Mammary microvascular endothelial cell (primary cell): ENCODE measurements around the gene H2AZ2.

- RAMPAGE, long total RNA = no peak
Measured at GRCh38 chr7:44636270-44636692, 29.9 kb downstream of the OGDH start.

DNA sequence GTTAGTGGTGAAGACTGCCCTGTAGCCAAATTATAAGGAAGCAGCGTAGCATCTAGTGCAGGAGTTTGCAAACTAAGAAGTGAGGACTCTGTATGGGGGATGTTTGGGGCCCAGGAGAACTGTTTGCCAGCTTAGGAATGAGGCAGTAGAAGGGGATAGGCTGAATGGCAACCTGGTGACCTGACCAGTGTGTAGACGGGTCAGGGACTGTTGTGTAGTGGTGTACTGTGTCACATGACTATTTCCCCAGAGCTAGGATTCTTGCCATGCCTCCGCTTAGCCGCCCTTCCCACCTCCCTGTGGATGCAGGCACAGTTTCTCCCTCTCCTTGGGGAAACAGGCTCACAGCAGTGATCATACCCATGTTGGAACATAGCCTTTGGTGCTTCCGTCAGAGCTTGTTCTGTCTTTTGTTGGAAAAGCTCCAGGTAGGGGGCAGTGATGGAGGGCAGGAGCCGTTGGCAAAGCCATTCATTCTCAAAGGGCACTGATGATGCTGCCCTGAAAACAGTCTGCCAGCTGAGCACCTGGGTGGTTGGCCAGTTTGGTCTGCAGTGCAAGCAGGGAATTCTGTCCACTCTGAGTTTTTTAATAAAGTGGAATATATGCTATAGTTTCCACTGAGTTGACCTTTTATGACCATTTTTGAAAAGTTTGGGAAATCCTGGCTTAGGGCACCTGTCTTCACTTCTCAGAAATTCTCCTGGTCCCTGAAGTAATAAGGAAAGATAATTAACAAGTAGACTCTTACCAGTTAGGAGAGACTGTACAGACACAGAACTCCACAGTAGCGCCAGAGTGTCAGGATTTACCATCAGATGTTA, 44.4 kb downstream of the OGDH start:
- RAMPAGE, long total RNA = no peak

DNA sequence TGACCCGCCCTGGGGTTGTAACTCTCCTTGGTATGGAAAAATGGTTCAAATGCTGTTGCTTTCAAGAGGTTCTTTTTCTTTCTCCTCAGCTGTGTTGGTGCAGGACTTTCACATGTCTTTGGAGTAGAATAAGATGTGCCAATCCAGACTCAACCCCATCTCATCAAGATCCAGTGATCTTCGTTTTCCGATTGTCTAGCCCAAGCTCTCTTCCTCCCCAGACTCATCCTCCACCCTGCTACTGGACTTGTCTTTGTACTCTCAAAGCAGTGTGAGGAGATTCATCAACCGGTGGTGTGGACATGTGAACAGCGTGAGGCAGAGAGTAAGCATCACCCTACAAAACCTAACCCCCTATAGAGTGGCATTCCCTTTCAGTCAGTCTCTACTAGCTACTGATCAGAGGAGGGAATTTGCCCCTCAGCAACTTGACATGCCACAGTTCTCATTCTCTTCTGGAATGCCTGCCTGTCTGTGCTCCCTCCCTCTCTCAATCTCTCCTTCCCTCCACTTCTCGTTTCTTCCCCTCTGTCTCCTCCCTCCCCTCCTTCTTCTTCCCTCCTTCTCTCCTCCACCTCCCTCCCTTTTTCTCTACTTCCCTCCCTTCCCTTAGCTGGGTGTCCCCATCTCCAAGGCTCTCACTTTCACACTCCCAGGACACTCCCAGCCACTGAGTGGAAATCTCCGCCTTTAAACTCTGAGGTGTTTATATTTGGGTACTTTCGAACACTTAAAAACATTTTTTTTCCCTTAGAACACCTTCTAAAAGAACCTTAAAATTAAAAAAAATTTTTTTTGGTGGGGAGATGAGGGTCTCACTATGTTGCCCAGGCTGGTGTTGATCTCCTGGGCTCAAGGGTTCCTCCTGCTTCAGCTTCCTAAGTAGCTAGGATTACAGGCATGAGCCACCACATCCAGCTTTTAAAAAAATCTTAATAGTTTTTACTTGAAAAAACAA, 24.6 kb downstream of the H2AZ2 start:
- RAMPAGE, long total RNA = no peak

DNA sequence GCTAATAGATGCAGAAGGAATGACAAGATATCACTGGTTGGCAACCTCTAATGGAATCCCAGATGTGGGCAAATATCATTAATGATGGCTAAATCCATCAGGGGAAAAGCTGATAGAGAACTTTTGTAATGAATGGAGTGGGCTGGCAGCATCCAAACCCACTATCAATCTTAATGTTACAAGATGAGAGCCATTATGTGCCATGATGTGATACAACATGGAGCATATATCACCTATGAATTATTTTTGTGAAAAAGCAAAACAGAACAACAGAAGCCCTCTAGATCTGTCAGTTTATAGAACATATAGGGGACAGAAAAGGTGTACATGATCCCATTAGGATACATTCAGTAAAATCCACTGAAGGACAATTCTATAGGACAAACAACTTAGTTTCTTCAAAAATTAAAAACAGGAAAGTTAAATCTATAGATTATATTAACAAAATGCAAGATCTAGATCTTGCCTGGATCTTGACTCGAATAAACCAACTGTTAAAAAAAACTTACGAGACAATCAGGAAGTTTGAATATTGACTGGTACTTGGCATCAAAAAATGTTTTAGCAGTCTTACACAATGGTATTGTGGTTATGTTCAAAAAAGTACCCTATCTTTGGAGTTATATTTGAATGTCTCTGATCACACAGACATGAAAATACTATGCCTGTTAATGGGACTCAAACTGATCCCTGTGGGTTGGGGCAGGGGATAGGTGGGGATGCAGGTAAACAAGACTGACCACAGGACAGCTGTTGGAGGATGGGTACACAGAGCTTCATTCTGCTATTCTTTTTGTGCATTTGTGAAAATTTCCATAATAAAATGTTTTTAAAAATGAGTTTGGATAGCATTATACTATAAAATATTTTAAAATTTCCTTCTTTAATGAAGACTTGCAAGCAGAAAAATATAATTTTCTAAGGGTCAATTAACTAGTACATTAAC, 15.9 kb downstream of the H2AZ2 start:
- RAMPAGE, long total RNA = no peak

GRCh38 chr7:44834013-44834823, 13.7 kb downstream of the H2AZ2 start:
- RAMPAGE, long total RNA = no peak

- RAMPAGE, long total RNA = no peak
Measured at GRCh38 chr7:44847107-44848250, at the start of gene H2AZ2. Gene H2AZ2 (minus strand): TSS chr7:44848087.

DNA sequence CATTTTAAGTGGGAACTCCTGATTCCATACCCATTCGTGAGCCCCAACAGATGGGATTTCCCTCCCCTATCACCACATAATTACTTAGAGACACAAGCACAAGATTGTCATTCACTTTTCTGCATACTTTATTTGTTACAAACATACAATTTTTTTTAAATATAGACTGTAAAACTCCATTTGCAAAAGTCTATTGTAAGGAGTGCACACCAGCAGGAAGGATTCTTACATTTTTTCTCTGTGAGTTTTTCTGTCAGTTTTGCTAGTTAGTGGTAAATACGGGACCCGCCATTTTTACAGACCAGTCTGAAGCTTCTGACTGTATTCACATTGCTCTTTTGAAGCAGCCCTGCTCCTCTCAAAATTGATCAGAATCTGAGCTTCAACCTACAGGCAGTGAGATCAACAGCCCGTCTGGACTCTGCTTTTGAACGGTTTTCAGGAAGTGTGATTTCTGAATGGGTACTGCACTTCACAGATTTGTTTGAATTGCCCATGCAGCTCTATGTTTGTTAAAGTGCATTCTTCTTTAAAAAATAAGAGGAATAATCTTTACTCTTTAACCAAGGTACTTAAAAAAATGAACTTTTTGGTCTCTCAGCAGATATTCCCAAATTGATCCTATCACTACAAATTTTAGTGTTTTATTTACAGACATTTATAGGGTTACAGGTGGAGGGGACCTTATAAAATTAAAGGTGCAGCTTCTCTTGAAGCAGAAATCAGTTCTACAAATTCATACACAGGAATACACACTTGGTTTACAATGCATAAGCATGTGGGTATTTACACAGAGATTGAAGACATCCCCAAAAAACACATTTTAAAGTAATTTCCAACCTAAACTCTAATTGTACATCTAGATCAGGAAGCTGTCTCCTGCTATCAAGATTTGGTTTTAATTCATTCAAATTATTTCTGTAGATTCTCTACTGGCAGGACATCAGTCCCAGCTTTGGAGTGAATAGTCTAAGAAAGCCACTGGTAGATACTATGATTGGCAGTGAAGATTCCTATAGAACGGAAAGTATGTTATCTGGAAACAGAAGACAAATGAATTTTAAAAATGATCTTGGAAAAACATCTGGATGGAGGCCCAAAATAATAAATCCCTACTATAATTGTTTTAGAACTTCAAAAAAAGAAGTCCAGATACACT, 8.8 kb downstream of the PURB start:
- RAMPAGE, long total RNA = no peak

- RAMPAGE, long total RNA = no peak
Measured at GRCh38 chr7:44883429-44884067, 1.8 kb downstream of the PURB start.

DNA sequence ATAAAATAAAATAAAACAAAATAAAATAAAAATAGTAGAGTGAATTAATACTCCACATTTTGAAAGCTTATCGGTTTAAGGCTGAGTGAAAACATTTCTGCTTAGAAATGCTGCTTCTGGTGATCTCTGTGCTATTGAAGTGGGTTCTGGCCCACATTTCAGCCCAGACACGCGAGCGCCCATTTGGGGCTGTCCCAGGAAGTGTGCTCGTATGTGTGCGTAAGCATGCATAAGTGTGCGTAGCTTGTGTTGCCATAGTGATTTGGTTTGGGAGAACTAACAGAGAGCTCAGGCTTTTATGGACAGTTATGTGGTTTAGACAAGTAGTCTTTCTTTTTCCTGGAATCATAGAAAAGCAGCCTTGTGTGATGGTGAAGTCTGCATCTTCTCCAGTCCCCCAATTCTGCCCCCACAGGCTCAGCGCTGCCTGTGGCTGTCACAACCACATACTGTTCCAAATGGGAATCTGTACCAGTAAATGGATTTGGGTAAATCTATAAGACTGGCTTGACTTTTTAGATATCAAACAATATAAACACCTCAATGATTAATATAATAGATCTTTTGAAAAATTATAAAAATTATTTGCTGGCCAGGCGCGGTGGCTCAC, 29.8 kb upstream of the PURB start:
- RAMPAGE, long total RNA = no peak

- RAMPAGE, long total RNA = no peak
Measured at GRCh38 chr7:44921517-44922181, 36.3 kb upstream of the PURB start.

DNA sequence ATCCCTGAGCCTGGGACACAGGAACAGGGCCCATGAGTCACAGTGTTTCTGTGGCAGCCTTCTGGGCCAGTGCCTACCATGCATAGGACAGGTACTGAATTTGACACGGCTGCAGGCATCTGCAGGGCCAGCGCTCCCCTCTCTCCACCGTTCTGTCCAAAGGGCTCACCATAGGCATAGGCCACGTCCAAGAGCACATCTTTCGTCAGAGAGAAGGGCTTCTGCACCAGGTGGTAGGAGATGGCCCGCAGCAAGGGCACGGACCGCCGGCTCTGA, 7.2 kb downstream of the TBRG4 start:
- RAMPAGE, long total RNA = no peak

DNA sequence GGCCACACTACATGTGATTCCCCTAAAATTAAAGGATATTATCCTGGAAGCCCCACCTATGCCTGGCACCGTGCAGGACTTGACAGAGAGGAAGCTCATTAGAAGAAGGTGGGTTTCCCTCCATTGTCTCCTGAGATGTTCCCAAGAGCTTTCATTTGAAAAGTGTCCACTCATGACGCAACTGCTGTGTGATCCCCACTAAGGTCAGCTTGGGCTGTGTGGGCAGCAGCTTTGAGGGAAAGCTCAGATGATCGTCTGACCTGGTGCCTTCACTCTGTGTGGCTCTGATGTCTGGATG, 53.5 kb downstream of the RAMP3 start:
- RAMPAGE, long total RNA = no peak

GRCh38 chr7:45720467-45720913, 146.3 kb downstream of the ADCY1 start:
- RAMPAGE, long total RNA = no peak

DNA sequence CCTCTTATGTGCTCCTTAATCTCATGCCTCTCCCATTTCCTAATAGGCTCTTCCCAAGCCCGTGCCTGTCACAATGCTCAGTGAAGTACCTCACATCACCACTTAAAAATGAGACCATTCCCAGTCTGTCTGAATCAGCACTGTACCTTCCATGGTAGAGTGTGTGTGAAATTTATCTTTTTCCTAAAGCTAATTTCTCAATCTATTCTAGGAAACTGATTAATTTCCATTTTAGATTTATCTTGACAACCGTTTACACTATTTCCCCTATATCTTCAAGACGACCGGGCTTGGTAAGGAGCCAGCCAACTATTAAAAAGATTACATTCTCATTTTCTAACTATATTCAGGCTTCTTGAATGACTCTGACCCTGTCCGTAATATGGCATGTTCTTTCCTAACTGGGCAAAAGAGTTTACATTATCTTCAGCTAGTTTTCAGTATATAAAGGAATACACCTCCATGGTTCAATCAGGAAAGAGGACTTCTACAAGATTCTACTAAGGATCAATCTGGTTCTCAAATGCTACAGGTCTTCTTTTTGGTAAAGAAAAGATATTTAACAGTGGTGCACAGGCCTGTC, 110.1 kb downstream of the CCDC201 start:
- RAMPAGE, long total RNA = no peak

- RAMPAGE, long total RNA = no peak
Measured at GRCh38 chr7:45891792-45892344, 3.6 kb downstream of the IGFBP1 start.

DNA sequence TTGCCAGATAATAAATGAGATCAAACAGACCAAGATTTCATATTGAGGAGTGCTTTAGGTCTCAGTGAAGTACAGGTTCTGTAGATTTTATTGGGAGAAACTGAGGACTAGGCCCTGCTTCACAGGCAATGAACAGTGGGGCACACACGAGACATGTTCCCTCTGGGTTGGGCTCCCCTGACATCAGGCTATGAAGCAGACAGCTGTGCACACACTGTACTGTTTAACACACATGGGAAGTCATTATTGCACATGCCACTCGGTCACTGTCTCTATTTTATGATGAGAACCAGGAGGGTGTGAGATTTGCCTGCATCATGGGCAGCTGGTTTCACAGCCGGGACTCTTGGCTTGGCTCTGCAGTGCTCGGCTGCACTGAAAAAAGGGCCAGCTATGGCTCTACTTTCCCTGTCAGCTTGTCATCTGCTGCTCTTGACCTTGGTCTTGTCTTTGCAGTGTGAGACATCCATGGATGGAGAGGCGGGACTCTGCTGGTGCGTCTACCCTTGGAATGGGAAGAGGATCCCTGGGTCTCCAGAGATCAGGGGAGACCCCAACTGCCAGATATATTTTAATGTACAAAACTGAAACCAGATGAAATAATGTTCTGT, 4.3 kb downstream of the IGFBP1 start:
- RAMPAGE, long total RNA = no peak

- RAMPAGE, long total RNA = no peak
Measured at GRCh38 chr7:45912462-45912844, 8.6 kb downstream of the IGFBP3 start.

DNA sequence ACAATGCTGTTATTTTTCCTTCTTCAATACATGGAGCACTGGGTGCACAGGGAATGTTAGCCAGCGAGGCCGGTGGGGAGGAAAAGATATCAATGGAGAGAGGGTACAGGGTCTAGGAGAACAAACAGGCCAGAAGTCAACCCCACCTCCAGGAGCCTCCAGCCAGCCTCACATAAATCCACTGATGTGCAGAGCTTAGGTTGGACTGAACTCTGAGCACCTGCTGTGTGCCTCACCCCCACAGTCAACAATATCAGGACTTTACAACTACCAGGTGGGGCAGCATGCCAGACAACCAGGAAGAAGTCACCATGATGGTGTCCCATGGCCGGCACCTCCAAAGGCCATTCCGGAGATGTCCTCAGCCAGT, 390.2 kb downstream of the TNS3 start:
- RAMPAGE, long total RNA = no peak

DNA sequence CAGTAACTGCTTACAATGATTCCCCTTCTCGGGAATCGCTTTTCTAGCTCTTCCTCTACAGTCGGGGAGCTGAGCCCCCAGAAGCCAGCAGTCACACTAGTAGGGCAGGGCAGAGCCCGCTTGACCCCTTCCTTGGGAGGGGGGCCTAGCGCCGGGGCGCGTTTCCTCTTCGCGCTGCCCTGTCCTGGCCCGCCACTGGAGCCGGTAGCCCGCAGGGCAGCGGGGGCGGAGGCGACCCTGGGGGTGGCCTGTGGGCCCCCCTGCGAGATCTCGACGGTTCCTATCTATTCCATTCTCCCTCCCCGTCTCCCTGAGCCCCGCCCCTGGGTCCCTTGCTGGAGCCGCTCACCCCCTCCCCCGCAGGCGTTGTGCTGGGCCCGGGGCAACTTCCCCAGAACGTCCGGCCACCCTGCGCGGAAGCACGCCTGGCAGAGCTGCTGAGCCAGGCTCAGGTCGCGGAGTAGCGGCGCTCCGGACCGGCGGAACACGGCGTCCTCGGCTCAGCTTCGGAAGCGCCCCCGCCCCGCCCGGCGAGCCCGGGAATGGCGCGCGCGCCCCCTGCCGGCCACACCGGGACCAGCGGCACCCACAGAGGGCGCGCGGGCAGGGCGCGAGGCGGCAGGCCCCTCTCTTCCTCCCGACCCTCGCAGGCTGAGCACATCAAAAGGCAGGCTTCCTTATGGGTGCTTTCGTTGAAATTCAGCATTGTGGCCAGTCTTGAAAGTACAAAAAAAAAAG, 327.7 kb downstream of the TNS3 start:
- RAMPAGE, long total RNA = no peak

DNA sequence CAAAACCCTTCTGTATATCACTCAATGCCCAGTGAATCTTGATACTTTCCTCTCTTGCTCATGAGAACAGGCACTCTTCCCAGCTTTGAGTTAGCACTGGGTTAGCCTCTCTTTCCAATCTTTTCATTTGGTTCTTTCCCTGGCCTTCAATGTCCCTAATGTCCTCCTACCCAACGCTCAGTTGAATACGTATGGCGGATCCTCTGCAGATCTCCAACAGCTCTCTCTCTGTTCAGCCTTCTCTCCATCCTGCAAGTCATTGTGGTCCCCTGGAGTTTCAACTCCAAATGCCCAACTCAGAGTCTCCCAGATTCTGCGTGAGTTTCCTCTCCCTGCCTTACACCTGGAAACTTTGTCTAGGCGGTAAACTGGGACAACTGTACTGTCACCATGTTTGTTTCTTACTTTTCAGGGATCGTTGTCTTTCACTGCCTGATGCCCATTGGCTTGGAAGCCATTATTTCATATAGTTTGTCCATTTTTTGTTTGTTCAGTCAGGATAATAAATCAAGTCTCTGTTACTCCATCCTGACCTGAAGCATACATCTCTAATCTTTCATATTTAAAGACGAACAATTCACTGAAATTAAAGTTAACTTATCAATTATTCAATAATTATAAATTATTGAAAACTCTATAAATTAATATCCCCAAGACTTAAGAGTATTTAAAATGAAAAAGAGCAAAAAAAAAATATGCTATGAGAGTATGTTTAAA, 273.0 kb downstream of the TNS3 start:
- RAMPAGE, long total RNA = no peak